Glomerular endothelial cell (primary cell): ENCODE data around the gene SECTM1.

DNA sequence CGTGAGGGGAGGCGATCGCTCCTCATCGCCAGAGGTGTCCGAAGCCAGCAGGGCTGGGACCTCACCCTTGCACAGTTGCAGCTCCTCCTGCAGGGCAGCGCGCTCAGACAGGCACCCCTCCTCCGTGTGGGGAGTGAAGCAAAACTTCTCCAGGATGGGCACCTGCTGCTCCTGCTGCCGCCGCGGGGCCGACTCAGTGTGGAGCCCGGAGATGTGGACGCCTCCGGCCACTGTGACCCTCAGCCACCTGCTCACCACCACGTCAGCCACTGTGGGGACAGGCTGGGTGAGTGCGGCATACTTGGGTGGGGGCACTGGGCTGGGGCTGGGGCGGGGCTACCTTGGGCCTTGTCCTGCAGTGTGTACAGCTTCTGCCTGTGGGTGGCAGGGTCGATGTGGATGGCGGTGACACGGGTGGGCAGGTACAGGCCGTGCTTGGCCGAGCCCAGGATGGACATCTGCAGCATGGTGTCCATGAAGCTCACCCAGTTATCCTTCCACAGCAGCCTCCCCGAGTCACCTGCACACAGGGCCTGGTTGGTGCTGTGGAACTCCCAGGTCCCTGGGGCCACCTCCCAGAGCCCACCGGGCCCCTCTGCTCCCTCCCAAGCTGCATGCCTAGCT lies 10.9 kb downstream of the FASN start:
- RAMPAGE, long total RNA = no peak

GRCh38 chr17:82094761-82095532 lies 3.1 kb downstream of the FASN start:
- RAMPAGE, long total RNA = no peak

DNA sequence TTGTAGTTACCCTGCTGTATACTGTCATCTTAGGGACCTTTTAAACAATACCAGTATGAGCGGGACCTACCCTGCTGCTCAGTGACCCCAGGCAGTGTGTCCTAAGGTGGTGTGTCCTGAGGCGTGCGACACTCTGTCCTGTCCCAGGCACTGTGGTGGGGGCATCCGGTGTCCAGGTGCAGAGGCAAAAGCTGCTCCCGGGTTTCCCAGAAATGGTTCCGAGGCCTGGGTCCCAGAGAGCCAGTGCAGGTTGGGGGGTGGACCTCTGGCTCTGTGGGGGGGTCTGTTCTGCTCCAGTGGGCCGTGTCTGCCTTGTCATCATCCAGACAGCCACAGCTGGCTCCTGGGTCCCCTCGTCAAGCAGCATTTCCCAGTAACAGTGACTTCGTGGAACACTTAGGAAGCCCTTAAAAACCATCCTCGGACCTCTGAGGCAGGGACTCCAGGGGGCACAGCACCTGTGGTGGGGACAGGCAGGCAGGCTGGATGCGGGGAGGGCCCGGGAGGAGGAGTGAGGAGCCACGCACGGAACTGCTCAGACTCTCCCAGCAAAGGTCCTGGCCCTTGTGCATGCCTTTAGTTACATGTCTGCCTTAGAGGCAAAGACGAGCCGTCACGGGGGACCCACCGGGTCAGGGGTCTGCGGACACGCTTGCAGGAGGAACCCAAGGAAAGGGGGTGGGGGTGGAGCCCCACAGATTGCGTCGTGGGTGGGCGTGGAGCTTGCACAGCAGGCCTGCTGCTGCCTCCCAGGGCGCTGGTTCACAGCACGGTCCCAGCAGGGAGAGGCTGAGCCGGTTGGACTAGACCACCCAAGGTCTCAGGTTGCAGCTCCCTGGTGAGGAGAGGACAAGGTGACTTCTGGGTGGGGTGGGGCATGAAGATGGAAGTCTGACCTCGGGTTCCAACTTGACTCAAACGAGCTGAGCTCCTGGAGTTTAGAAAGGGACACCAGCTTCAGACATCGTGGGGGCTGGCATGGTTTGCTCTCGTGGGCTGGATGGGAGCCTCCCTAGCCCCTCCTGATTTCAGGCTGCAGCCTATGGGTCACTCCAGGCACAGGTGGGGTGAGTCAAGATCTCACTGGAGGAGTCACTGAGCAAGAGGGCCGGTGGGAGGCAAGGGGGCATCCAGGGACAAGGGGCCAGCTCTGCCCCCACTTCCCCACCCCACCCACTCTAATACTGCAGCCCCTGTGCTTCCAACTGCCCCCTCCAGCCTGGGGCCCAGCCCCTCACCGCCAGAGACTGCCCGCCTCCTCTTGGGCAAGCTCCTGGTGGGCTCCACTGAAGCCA lies 5.8 kb downstream of the SLC16A3 start:
- RAMPAGE, long total RNA = no peak

GRCh38 chr17:82240814-82241367 lies 12.0 kb downstream of the SLC16A3 start:
- RAMPAGE, long total RNA = no peak

- RAMPAGE, long total RNA = no peak
These were observed 17.1 kb downstream of the CSNK1D start for GRCh38 chr17:82256048-82257226.

DNA sequence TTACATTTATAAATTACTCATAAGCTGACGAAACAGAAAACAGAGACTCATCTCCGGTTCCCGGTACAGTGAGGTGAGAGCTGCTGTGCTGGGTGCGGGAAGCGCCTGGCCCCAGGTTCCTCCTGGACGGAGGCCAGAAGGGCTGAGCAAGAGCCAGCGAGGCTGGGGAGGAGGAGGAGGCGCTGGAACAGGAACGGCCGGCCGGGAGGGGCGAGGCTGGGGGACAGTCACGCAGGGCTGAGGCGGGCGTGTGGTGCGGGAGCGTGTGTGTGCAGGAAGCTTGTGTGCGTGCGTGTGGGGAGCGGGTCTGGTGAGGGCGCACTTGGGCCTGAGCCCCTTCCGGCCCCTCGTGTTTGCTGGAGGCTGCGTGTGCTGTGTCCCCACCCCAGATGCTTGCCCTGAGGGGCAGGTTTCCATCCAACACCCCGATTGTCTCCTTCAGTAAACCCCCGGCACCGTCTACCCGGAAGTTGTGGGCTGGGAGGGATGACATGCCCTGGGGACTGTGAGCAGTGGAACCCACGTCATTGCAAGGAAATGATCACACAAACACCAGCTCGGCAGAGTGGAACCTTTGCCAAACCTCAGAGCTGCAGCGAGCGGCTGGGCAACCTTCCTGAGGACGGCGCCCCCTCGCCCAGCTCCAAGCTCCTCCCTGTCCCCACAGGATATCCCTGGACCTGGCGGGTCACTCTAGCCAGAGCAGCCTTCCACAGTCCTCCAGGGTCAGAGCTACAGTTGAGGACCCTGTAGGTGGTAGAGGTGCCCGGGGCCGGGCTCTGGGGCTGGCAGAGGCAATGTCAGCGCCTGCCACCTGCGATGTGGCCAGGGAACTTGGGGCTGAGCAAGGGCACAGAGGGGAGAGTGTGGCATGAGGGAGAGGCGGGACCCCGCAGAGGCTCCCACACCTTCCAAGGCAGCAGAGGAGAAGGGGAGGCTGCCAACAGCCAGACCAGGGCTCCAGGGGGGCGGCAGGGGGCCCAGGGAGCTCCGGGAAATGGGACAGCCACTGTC lies 19.3 kb downstream of the CD7 start:
- RAMPAGE, long total RNA = no peak

DNA sequence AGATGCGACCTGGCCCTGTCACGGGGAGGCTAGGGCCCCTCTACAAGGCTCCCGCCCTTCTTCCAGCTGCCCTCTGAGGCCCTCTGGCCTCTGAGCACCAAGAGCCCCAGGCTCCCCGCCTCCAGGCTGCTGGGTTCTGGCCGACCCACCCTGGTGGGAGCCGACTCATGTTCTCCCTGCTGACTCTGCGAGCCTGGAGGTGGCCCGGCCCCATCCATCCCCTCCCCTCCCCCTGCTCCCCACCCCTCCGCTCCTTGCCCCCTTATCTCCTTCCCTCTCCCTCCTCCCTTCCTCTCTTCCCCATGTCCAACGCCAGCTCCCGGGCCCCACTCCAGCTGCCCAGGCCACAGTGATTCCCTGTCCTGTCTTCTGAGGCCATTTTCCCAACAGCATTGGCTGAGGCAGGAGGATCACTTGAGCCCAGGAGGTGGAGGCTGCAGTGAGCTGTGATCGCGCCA lies 12.9 kb downstream of the CD7 start:
- RAMPAGE, long total RNA = no peak

DNA sequence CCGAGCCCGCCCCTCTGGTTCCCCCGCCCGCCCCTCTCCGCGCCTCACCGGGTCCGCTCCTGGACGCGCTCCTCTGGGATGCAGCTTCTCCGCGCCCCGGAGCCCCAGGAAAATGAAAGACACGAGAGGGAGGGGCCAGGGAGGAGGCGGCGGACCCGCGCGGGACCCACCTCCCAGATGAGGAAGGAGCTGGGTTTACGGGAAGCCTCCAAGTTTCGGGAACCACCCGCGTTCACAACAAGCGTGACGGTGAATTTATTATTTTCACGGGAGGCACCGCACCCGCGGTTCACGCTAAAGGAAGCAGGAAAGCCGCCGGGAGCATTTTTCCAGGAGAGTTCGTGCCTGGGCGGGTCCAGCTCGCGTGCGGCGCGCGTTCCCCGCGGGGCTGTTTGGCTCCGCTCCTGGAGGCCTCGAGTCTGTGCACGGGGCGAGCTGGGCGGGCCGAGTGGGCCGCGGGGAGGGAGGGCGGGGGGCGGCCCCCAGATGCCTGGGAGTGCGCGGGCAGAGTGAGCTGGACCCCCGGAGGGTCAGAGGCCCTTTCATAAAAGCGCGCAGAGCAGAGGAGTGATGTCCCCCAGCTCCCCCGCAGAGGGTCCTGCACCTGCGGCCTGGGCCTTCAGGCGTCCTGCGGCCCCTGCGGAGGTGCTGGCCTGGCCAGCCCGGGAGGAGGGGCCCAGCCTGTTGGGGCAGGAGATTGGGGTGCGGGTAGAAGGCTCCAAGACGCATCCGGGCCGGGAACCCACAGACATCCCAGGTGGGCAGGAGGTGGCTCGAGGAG lies at the start of gene SECTM1:
Gene SECTM1 (minus strand): TSS at position 115 of the 781 bp plus-strand sequence.
- RAMPAGE, long total RNA = no peak

GRCh38 chr17:82424523-82425505 lies 6.4 kb upstream of the OGFOD3 start:
- RAMPAGE, long total RNA = no peak

DNA sequence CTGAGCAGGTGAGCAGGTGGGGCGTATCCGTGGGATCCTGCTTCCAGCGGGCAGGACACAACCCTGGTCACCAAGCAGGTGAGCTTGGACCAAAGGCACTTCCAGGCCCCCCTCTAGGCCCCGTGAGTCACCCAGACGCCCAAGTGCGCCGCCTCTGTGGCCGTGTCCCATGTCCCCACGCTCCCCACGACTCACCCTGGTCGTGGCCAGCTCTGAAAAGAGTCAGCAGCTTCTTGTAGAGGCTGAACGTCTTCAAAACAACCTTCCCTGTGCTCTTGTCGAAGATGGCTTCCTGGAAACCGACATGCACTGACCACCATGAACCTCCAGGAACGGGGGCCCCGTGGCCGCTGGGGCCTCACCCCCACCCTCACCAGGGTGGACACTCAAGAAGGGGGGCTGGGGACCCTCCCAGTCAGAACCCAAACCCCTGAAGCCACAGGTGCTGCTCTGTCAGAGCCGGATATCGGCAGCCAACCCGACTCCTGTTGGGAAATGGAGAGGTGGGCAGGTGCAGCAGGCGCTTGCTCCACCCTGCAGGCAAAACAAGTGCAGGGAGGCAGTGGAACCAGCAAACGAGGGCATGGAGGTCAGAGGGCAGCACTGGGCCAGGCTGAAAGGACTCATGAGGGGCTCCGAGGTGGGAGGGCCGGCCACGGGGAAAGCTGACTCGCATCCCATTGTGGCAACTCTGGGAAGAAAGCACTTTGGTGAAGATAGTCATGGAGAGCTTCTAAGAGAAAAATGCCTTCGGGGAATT lies 4.7 kb downstream of the CYBC1 start:
- RAMPAGE, long total RNA = no peak

DNA sequence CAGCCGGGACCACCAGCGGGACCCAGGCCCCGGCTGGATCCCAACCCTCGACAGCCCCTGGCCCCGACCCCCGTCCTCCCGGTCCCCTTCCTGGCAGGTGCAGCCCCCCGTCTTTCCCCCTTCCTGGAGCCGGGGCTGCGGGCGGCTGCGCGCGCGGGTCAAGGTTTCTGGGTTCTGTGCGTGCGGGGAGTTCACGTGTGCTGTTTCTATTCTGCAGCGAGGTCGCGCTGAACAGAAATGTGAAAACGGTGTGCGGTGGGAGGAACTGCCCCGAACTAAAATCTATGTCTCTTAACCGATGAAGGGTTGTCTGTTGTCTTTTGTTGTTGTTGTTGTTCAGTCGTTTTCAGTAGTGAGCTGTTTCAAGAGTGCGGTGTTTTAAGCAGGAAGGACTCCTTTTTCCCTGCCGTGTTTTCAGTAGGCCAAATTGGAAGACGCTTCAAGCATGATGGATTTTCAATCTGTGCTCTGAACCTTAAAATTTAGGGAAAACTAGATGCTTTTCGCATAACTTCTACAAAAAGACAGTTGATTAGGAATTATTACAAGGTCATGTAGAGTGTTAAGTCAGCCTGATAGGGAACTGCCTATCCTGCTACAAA lies 992 bp downstream of the FOXK2 start:
- RAMPAGE, long total RNA = no peak

- RAMPAGE, long total RNA = no peak
These were observed 8.3 kb downstream of the FOXK2 start for GRCh38 chr17:82527647-82528452.

DNA sequence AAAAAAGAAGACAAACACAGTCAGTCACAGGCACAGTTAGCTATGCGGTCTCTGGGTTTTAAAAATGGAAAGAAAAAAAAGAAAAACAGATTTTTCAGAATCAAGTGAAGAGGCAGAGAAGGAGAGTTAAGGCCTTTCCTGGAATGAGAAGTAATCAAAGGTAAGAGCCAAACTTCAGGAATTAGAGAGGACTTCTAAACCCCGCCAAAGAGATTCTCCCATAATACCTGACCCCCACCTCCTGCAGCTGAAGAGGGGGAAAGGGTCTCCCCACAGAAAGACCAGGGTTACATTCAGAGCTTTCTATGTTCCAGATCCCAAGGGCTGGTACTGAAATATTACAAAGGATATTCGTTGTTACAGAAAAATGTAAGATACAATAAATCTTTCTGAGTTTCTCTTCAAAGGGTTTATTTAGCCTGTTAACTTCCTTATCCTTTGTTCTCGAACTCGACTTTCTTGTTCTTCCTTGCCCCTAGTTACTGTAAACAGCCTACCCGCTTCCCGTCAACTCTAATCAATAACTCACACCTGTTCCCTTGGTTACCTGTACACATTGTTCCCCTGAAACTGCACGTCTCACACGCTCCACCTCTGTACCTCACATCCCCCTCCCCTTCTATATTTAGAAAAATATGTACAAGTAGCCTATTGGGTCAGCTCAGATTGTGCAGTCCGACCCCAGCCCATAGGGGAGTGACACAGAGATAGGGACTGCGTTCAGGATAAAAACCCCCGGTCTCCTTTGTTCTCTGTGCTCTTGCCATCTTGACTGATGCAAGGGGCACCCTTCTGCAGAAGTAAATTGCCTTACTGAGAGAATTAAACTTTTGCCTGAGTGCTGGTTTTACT lies 11.7 kb downstream of the WDR45B start:
- RAMPAGE, long total RNA = no peak

- RAMPAGE, long total RNA = no peak
These were observed 308 bp upstream of the RAB40B start for GRCh38 chr17:82698789-82699223.

DNA sequence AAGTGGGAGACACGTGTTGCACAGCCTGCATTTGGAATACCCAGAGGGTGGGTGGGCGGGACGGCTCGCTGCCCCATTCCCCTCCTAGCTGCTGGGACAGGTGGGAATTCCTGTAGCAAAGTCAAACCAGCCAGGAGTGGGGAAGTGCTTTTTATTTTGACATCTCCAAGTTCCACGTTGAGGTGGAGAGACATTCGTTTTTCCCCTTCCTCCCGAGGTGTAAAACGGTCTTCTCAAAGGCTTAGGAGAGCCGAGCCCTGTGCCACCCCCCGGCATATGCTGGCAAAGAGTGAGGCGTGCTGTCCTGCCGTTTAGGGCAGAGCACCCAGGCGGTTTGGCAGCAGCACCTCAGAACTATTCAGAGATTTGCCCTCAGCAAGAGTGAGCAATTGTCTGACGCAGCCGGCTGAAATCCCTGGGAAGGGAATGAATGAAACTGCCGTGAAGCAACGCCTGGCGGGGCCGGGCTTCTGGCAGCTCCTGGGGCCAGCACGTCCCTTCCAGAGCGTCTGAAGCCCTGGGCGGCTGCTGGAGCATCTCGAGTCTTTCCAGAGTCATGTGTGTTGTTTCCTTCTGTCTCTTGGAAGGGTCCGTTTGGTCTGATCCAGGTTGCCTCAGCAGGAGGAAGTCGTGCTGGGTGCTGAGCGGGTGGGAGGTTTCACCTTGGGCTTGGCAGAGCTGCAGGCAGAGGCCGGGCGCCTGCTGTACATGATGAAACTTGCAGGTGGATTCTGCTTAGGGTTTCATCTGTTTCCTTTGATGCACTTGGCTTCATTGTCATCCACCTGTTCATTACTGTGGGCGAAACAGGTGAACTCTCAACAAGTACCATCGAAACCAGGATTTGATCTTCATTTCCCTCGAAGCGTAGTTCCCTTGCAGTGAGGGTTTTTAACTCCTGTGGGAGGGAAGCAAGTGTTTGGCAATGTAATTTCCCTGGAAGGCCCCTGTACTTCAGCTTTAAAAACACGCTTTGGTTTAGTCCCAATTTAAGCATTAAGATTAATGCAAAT lies 35.3 kb downstream of the TBCD start:
- RAMPAGE, long total RNA = no peak

- RAMPAGE, long total RNA = no peak
These were observed 6.4 kb upstream of the ZNF750 start for GRCh38 chr17:82846049-82846809.

DNA sequence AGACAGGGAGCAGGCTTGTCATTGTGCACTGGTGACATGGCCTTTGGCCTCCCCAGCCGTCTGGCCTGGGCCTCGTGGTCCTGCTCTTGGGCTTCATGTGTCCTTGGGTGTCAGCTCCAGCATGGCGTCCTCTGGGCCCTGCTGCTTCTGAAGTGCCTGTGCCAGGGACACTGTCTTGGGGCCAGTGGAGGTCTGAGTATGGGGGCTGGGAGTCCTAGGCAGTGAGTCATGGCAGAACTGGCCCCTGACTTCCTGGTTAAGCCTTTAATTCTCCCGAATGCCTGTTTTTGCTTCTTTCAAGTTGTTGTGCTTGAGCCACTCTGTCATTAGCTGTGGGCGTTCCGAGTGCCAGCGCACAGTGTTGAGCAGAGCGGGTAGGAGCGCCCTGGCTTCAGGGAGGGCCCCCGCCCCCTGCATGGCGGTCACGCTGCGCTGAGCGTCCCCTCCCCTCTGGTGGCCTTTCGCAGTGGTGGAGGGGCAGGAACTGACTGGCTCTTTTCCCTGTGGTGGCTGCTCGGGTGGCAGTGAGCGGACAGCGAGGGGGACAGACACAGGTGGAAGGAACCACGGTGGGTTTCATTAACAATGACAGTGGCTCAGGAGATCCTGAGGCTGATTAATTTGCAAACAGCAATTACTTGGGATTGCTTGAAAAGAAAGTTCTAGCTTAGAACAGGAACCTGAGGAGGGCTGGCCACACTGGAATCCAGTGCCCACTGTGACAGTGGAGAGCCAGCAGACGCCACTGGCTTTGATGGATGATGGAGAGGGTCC lies 20.2 kb upstream of the ZNF750 start:
- RAMPAGE, long total RNA = no peak

DNA sequence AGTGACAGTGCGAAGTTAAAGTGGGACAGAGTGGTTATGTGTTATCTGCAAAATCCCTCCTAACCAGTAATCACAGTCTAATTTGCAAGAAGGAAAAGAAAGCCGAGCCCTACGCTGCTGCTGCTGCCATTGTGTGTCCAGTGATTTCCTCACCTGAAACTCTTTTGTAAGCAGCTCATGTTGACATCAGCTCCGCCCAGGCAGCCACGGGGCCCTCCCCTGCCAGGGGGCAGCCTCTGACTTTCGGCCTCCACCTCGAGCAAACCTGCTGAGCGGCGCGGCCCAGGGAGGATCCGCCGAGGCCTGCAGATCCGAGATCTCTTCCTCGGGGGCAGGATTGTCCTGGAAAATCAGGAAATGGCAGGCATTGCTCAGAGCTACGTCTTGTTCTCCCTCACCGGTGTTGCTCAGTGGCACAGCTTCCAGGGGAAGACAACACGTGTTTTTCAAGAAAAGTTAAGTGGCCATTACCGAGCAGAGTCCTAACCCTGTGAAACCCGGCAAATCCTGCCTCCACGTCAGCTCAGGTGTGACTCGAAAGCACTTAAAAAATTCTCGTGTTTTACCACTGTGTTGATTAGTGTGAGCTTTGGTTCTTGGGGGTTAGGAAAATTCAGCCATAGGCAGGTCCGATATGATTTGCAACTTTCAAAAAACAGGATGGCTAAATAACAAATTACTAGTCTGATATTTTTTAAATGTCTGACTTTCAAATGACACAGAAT lies 35.7 kb upstream of the ZNF750 start:
- RAMPAGE, long total RNA = no peak

- RAMPAGE, long total RNA = no peak
These were observed 44.0 kb upstream of the ZNF750 start for GRCh38 chr17:82883742-82884265.

DNA sequence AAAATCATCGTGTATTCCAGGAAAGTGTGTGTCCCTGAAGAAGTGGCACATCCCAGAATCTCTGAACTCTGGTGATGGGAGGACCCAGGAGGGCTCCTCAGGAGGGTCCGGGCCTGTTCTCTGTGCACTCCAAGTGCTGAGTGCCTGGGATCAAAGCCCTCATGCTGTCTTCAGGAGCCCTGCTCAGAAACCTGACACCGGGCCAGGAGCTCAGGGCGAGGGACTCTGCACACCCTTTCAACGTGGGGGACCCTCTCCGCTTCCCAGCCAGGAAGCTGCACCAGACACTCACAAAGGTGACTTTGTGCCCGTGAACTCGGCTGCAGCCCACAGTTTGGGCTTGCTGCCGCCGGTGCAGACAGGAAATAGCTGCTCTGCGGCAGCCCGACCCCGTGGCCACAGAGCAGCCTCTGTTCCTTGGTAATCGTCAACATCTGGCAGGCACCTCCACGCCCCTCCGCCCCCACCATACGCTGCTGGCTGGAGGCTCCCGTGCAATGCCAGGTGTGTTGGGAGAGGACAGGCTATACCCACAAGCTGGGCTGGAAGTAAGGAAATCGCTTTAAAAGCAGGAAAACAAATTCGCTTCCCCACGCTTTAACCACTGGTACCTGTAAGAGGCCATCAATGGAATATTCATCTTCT lies 65.6 kb downstream of the B3GNTL1 start:
- RAMPAGE, long total RNA = no peak